AG08470 (cell line): ENCODE data around the genes PTPRA, GFRA4 and SIGLEC1.

GRCh38 chr20:2691866-2692458 lies 618 bp upstream of the EBF4 start:
- RRBS = 7% methylated on average over 11 of the region's 41 CpGs

- RRBS = no CpG with 5 or more reads among the region's 6 CpGs
These were observed 20.1 kb downstream of the EBF4 start for GRCh38 chr20:2712257-2713496.

GRCh38 chr20:2750414-2751434 lies 49.7 kb downstream of the CPXM1 start:
- RRBS = 2% methylated on average over 8 of the region's 44 CpGs

- RRBS = no CpG with 5 or more reads among the region's 9 CpGs
These were observed 11.4 kb downstream of the VPS16 start for GRCh38 chr20:2851932-2852374.

DNA sequence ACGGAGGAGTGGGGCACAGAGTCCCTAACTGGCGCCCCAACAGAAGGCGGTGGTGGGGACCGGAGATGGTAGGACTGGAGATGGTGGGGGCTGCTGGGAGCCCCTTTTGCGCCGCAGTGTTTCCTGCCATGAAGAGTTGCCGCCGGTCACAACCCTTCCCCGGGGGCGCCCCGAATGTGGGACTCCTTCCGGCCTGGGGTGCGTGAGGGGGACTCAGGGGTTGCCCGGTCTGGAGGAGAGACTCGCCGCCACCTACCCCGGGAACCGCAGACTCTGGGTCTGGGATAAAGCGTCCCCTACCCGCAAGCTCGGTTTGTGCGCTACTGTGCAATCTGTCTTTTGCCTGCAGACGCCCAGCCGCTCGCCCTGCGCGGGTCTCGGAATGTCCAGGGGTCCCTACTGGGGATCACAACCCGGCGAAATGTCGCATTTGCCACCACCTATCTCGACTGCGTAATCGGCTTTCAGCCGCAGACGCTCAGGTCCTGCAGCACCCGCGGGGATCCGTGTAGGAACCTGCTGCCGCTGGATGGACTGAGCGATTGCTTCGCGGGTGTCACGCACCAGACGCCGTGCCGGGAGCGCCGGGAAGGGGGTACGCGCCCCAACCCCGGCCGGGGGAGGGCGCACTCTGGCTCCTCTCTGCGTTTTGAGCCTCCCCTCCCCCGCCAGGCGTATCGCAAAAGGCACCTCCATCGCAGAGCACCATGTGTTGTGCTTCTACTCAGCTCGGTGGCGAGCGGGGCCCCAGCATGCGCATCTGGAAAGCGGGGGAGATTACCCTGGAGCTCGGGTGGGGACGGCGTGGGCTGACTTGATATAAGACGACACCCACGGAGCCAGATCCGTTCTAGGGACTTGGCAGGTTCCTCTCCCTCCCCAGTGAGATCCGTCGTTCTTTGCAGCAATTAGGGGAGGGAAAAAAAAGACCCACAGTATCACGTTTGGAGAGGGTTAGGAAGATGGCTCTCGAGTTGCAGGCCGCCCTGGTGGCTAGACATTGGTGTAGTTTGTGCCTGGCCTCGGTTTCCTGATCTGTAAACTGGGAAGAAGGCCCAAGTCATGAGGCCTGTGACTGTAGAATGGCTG lies 792 bp upstream of the PTPRA start:
- RRBS = 7% methylated on average over 4 of the region's 76 CpGs

GRCh38 chr20:2873234-2874243 lies at the start of gene PTPRA:
Gene PTPRA (plus strand): TSS chr20:2873481.
- RRBS = under 1% methylated on average over 47 of the region's 112 CpGs

DNA sequence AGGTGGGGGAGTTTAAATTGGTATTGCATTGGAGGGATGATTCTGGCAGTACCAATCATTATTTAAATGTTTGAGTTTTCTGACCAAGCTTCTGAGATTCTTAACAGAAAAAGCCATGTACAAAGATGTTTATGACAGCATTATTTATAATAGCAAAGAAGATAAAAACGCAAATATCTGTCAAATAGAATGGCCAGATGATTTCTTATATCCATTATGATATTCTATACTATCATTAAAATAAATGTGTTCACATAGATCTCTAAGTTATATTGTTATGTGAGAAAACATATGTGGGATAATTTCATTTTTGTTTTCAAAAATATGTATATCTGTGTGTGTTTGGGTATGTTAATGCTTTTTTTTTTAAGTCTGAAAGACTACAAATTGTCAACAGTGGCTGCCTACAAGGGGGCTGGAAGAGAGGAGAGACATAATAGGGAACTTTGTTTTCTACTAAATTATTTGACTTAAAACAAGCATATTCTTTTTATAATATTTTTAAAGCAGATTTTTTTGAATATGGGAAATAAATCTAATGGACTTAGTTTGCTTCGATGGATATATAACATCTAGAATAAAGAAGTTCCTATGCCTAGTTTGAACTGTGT lies 46.5 kb upstream of the GNRH2 start:
- RRBS = no CpG with 5 or more reads among the region's 2 CpGs

DNA sequence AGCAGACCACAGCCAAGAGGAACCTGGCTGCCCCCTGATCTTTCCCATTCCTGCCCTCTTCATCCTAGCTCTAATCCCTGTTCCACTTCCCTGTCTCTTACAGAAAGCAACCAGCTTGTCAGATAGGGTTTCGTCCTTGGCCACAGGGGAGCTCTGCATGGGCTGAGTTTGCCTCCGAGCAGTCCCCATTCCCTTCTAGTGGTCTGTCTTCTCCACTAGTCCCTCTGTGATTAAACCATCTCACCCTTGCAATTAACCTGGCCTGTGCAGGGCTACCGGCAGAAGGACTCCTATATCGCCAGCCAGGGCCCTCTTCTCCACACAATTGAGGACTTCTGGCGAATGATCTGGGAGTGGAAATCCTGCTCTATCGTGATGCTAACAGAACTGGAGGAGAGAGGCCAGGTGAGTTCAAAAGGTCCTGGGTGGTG lies 16.0 kb upstream of the GNRH2 start:
- RRBS = no CpG with 5 or more reads among the region's 6 CpGs

DNA sequence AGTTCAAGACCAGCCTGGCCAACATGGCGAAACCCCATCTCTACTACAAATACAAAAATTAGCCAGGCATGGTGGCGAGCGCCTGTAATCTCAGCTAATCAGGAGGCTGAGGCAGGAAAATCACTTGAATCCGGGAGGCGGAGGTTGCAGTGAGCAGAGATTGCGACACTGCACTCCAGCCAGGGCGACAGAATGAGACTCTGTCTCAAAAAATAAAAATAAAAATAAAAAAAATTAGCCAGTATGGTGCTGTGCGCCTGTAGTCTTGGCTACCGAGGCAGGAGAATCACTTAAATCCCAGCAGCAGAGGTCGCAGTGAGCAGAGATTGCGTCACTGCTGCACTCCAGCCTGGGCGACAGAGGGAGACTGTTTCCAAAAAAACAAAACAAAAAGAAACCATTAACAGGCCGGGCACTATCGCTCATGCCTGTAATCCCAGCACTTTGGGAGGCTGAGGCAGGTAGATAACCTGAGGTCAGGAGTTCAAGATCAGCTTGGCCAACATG lies 33.3 kb upstream of the AVP start:
- RRBS = no CpG with 5 or more reads among the region's 14 CpGs

- RRBS = 8% methylated on average over 38 of the region's 54 CpGs
These were observed 1.0 kb downstream of the SLC4A11 start for GRCh38 chr20:3237864-3238504.

DNA sequence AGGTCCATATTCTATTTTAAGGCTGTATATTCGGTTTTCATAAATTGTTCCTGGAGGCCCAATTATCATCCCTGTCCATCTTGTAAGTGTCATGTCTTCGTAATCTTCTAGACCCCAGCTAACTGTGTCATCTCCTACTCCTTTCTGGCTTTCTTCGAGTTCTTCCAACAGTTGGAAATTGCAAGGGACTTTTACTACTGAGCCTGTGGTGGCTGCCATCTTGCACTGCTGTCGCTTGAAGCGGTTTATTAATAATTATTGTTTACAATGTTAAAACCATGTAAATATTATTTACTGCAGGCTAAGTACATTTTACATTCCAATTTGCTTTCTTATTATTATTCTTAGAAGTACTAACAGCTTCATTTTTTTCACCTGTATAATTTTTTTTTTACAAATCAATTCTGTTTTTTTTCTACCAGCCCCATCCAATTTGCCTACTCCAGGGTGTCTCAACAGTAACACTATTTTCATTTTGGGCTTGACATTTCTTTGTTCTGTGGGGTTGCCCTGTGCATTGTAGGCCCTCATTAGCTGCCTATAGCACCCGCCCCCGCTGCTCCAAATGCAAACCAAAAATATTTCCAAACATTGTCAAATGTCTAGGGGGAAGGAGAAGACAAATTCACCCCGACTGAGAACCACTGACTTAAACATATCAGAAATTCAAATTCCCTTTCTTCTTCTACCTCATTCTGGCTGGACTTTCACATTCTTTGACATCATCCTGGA lies 45.2 kb downstream of the DNAAF9 start:
- RRBS = no CpG with 5 or more reads among the region's 8 CpGs

DNA sequence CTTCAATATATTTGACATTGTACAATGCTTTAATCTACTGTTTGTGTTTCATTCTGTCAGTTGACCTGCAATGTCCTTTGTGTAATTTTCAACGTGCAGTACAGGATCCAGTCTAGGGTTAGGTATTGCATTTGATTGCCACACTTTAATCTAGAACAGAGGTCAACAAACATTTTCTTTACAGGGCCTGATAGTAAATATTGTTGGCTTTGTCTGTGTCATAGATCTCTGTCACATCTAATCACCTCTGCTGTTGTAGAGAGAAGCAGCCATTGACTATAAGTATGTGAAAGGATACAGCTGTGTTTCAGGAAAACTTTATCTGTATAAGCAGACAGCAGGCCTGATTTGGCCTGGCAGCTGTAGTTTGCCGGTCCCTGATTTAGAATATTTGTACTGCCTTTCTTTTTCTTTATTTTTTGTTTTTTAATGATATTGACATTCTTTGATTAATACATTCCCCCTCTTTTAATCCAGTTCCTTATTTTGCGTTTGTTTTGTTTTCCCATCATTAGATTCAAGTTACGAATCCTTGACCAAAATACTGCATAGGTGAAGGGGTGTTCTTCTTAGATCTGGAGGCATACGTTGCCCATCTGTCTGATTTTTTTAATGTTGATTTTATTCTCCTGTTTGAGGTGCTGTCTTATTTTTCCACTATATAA lies 39.4 kb downstream of the ATRN start:
- RRBS = no CpG with 5 or more reads among the region's 5 CpGs

DNA sequence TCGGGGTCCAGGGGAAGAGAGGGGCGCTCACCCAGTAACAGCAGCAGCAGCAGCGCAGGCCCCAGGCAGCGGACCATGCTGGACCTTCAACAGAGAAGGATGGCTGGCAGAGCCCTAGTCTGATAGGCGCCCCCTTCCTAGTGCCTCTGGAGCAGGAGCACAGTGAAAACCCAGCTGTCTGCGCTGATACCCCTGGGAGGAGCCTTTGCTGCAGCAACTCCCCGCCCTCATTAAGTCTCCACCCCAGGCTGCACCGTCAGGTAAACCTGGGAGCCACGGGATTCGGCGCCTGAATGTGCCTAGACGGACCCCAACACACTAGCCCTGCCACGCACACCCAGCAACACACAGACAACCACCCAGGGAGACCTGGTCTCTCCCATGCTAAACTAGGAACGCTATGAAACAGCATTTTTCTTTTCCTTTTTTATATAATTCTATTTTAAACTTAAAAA lies at the start of gene GFRA4:
TSS of gene GFRA4 (minus strand) at position 77 of the 455 bp plus-strand sequence.
- RRBS = no CpG with 5 or more reads among the region's 14 CpGs

- RRBS = no CpG with 5 or more reads among the region's 6 CpGs
These were observed 1.1 kb downstream of the SIGLEC1 start for GRCh38 chr20:3711155-3711945.

DNA sequence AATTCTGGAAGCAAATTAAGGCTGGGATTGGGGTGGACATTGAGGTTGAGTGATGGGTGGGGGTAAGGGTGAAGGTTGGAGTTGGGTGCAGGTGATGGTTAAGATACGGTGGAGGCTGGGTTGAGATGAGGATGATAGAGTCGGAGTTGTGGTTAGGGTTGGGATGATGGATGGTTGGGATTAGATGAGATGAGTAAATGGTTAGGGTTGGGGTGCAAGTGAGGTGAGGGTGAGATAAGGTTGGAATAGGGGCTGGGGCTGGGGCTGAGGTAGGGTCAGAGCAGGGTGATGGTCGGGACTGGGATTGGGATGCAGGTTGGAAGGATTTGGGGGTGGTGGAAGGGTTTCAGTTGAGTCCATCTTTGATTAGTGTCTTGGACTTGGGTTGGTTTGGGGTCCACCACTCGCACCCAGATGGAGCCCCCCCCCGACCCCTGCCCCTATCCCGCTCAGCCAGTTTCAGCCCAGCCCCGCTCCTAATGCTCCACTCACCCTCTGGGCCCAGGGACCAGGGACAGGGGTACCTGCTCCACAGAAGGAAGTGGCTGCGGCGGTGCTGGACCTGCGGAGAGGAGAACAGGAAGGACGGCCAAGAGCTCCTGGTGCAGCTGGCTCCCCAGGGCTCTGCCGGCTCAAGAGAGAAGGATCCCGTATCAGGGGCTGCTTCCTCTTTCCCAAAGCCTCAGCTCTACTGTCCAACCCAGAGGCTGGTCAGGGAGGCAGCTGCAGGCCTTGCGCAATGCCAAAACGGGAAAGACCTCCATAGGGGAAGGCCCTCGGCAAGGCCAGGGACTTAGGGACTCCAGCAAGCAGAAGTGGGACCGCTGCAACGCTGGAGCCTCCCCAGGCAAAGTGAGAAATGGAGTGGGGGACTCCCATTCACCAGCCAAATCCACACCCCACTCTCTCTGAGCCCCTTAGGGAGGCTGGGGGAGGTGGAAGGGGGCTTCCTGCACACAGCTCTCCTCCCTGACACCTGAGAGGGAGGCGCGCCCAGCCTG lies at the start of gene SIGLEC1:
TSS of gene SIGLEC1 (minus strand) at position 655 of the 1,001 bp plus-strand sequence.
- RRBS = no CpG with 5 or more reads among the region's 20 CpGs

DNA sequence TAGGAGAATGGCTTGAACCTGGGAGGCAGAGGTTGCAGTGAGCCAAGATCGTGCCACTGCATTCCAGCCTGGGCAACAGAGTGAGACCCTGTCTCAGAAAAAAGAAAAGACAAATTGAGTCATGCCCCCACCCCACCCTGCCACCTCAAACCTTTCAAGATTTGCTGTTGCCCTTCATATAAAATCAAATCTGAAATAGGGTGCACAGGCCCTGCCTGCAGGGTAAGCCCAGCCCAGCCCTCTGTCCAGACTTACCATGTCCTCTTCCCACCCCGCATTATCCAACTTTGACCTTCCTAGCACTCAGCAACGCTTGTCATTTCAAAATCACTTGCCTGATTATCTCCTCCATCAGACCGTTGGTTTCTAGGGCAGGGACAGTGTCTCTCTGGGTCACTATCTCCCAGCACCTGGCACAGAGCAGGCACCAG lies 5.4 kb downstream of the HSPA12B start:
- RRBS = no CpG with 5 or more reads among the region's 4 CpGs

DNA sequence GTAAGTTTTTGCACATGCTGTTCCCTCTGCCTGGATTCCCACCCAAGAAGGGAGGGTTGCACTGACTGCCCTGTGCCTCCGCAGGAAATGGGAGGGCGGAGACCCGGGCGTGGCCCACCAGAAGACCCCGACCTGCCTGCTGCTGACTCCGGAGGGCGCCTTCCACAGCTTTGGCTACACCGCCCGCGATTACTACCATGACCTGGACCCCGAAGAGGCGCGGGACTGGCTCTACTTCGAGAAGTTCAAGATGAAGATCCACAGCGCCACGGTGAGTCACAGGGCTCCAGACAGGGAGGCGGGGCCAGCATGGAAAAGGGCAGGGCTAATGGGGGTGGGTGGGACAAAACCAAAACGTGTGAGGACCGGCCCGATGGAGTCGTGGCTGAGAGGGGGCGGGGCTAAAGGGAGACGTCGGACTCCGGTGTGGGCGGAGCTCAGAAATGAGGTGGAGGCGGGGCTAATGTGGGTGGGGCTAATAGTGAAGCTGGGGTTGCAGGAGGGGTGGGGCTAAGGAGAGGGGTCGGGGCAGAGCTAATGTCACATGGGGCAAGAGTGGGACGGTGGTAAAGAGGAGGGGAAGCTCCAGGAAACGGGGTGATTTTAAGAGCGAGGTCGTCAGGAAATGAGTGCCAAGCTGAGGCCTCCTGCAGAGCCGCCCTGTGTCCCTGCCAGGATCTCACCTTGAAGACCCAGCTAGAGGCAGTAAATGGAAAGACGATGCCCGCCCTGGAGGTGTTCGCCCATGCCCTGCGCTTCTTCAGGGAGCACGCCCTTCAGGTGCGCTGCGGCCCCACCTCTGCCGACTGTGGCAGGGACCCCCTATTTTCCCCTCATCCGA lies 12.6 kb downstream of the HSPA12B start:
- RRBS = 24% methylated on average over 11 of the region's 42 CpGs

DNA sequence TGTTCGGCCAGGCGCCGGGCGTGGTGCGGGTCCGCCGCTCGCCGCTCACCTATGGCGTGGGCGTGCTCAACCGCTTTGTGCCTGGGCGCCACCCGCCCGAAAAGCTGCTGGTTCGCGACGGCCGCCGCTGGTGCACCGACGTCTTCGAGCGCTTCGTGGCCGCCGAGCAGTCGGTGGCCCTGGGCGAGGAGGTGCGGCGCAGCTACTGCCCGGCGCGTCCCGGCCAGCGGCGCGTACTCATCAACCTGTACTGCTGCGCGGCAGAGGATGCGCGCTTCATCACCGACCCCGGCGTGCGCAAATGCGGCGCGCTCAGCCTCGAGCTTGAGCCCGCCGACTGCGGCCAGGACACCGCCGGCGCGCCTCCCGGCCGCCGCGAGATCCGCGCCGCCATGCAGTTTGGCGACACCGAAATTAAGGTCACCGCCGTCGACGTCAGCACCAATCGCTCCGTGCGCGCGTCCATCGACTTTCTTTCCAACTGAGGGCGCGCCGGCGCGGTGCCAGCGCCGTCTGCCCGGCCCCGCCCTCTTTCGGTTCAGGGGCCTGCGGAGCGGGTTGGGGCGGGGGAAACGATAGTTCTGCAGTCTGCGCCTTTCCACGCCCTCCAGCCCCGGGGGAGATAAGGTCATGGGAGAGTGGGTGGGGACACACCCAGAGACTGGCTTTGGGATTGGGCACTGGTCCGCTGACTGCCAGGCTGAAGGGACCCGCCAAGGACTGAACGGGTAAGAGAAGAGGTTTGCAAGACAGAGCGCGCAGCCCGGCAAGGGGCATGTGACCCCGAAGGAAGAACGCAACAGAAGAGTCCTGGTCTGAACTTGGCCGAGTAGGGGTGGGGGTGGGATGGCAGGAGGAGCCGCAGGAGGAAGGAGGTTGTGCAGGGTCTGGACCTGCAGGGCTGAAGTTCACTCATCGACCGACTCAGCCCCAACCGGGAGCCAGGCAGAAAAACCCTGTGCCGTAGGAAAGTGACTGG lies 15.6 kb downstream of the ADISSP start:
- RRBS = 75% methylated on average over 28 of the region's 107 CpGs

- RRBS = 41% methylated on average over 4 of the region's 23 CpGs
These were observed 1.4 kb downstream of the CDC25B start for GRCh38 chr20:3797232-3798157.